Measurements from ENCODE around the genes LRRTM4 and TMSB10.

DNA sequence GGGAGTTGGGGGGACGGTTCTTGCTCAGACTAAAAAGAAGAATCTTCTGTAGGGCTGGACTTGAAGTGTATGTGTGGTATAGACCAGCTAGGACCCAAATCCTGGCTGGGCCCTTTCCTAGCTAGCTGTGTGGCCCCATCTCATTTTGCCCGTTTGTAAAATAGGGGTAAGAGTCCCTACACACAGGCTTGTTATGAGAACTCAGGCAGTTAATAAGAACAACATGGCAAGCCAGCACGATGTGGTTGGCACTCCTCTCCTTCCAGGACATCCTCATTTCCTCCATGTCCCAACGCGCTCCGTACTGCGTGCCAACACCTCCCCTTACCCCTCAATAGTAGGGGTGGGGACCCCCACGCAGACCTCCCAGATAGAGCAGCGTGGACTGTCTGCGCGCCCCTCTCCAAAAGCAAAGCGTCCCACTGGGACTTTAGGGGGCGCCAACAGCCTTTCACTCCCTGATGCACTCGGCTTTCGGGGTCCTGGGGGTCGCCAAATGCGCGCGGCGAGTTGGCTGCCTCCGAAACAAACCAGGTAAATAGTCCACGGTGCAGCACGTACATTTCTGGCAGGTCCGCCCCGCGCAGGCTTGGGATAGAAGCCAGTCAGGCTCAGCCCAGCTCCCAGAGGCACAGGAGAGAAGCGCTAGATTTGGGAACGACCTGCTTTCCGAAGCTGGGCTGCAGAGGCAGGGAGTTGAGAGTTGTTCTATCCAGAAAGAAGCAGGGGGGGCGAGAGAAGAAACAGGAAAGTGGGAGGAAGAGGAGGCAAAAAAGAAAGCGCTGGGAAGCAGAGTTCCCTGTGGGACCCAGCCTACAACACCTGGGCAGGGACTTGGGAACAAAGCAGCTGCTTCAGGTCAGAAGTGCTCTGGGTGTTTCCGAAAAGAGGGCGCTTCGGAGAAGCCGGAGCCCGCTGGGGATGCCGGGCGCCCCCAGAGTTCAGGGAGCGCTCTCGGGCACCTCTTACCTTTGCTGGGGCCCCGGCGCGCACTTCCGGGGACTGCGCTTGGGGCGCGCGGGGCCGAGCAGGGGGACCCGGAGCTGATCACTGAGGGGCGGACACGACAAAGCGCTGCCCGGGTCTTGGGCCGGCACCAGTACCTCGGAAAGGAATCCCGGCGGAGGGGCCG lies 662 bp downstream of the EVA1A start:
- PRO-cap, result no peak
- RAMPAGE, long total RNA, 2 experiments, result no peak in any of the 2 experiments

DNA sequence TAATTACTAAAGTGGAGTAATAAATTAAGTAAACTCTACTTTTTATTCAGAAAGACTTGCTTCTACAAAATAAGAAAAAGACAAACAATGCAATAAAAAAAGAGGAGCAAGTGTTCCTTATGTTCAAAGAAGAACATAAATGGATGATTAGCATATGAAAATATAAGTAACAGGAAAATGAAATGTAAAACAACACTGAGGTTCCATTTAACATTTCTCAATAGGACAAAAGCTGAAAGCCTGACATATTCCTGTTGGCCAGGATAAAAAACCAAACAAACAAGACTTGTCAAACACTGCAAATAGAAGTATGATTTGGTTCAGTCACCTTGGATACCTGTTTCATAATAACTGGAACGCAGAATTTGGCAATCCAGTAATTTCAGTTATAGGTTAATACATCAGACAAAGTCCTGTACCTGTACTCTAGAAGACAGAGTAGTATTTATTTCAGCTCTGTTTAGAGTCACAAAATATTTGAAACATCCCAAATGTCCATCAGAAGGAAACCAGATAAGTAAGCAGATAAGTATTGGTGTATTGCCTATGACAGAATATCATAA lies 16.5 kb upstream of the EVA1A start:
- PRO-cap, result no peak
- RAMPAGE, long total RNA, 2 experiments, result no peak in any of the 2 experiments

GRCh38 chr2:75608249-75608790 lies 38.3 kb upstream of the MRPL19 start:
- PRO-cap, result no peak
- RAMPAGE, long total RNA, 2 experiments, result no peak in any of the 2 experiments

DNA sequence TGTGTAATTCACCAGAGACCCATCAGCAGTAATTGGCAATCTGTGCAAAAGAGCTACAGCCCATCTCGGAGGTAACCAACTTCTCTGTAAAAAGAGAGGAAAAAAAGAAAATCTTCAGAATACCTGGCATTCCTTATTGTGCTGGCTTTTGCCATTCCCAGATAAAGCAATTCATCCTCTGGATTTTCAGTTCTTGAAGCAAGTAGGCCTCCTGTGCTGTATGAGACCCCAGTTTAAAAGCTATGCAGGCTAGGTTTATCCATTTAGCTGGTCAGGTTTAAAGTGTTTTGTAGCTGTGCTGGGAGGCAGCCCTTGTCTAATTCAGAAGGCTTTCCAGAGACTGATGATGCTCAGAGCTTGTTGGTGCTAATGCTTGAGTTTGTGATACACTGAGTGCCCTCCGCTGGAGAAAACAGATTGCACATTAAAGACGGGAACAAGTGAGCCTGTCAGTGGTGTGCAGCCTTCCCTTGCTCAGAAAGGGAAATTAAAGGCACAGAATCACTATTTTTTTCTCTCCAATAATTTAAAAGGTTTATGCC lies at the start of gene LRRTM4:
LRRTM4 (minus strand) TSS at position 391 of the 542 bp plus-strand sequence.
- PRO-cap, result no peak
- RAMPAGE, long total RNA, 2 experiments, result no peak in any of the 2 experiments

DNA sequence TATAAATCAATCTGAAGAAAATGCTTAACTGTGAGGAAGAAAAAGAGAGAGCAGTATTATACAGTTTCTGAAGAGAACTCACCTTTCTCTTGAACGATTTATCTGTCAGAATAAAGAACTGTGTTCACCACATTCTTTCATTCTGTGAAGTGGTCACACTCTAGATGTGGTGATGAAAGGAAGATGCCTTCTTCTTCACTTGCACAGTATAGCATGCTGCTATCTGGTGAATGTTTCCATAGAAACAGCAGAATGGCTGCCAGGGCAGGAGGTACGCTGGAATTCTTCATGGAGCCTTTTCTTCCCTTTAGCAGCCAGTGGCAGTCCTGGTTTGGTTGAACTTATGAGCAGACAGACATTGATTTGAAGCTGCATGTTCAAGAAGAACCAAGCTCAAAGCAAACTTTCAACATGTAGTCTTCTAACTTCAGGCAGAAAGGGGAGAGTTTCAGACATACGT lies 1157.8 kb upstream of the LRRTM1 start:
- PRO-cap, result no peak
- RAMPAGE, long total RNA, 2 experiments, result no peak in any of the 2 experiments

GRCh38 chr2:82140008-82140389 lies 1835.4 kb upstream of the LRRTM1 start:
- PRO-cap, result no peak
- RAMPAGE, long total RNA, 2 experiments, result no peak in any of the 2 experiments

GRCh38 chr2:84823984-84824393 lies 56.9 kb downstream of the TRABD2A start:
- PRO-cap, result no peak
- RAMPAGE, long total RNA, 2 experiments, result no peak in any of the 2 experiments

GRCh38 chr2:84829979-84830625 lies 50.8 kb downstream of the TRABD2A start:
- PRO-cap, result unidirectional peak, plus-strand start at chr2:84830333
- RAMPAGE, long total RNA, 2 experiments, result no peak in any of the 2 experiments

DNA sequence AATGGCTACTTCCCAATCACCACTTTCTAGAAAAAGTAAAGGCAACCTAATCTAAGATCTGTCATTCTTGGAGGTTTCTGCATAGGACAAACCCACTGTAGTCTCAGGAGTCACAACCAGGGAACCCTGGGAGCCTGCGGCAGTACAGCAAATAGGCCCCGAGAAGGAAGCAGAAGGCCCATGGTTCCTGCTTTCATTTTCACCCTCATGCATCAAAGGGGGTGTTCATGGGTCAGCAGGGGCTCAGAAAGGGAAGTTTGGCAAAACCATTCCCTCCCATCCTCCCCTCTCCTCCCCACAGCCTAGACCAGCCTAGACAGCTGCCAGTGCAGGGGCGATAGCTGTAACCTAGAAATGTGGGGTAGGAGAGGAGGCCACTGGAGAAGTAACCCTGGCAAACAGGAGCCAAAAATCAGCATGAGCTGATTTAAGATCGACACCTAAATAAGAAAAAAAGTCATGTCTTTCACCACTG lies 48.0 kb downstream of the TRABD2A start:
- PRO-cap, result no peak
- RAMPAGE, long total RNA, 2 experiments, result no peak in any of the 2 experiments

DNA sequence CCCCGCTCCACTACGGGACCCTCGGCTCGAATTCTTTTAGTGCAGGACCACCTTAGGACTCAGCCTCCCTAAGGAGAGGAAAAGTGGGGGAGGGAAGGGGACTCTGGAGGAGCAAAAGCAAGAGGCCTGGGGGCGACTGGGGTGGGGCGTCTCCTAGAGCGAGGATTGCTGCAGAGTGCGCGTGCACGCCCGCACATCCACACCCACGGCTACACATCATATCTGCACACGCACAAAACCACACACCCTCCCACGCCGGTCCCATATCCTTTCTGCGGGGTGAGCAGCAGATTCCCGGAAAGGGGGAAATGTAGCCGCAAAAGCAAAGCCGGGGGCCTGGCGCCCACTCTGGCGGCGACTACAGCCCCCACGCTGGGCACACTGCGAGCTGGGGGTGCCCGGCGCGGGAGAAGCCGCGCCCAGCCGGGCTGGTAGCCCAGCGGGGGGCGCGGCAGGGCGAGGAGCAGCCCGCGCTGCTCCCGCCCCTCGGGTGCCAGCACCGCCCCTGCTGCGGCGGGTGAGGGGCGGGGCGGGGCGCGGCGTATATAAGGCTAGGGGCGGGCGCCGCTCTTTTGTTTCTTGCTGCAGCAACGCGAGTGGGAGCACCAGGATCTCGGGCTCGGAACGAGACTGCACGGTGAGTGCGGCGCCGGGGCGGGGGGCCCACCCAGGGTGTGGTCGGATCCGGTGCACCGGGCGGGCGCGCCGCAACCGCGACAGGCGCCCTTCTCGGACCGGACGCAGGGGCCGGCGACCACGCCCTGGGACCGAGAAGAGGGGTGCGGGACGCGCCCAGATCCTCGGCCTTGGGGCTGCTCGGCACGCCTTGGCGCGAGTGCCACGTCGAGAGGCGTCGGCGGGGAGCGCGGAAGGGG lies at the start of gene TMSB10:
TMSB10 (plus strand) TSS at position 575 of the 875 bp plus-strand sequence.
- PRO-cap, result bidirectional peak, plus-strand start at position 575 of the sequence, minus-strand start at position 383 of the sequence
- RAMPAGE, long total RNA, 2 experiments, result start-site peak on the plus strand in 2 of 2 experiments, centred at positions 574 to 585 of the sequence, 1,059 to 3,232 reads per replicate

- PRO-cap, result no peak
- RAMPAGE, long total RNA, 2 experiments, result no peak in any of the 2 experiments
Measured at GRCh38 chr2:84985871-84986527, 15.0 kb downstream of the KCMF1 start.

- PRO-cap, result no peak
- RAMPAGE, long total RNA, 2 experiments, result no peak in any of the 2 experiments
Measured at GRCh38 chr2:85237526-85238718, 89.9 kb downstream of the TGOLN2 start.

- PRO-cap, result no peak
- RAMPAGE, long total RNA, 2 experiments, result no peak in any of the 2 experiments
Measured at GRCh38 chr2:85265226-85265623, 62.6 kb downstream of the TGOLN2 start.

- PRO-cap, result no peak
- RAMPAGE, long total RNA, 2 experiments, result no peak in any of the 2 experiments
Measured at GRCh38 chr2:85305024-85305685, 22.6 kb downstream of the TGOLN2 start.

DNA sequence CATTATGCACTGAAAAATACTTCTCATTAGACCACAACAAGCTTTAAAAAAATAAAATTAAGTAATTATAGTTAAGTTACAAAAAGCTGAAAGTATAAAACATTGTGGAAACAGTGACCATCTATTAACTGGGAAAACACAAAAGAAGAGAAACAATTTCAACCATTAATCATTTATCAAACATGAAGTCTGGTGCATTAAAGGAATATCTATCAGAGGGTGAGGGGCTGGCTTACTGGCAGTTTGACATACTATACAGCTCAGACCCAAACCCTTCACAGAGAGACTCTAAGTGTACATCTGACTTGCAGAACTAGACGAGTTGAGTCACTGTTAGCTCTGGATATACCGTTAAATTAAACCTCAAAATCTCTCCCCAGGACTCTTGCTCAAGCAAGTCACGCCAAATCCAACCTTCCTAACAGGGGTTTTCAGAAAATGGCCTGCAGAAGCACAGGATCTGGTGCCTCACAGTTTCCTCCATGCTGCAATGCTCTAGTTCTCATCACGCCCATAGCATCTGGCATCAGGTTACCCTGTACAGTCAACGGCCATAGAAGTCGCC lies 9.6 kb downstream of the TGOLN2 start:
- PRO-cap, result no peak
- RAMPAGE, long total RNA, 2 experiments, result no peak in any of the 2 experiments

- PRO-cap, result no peak
- RAMPAGE, long total RNA, 2 experiments, result no peak in any of the 2 experiments
Measured at GRCh38 chr2:85421818-85422330, 3.4 kb downstream of the SH2D6 start.

DNA sequence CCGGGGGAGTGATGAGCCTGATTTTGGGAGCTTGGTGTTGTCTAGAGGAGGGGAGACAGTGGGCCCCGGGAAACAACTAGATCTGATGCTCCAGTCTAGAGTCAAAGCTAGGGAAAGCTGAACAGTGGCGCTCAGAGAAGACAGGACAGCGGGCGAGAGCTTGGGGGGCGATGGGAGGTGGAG lies 18.7 kb downstream of the SH2D6 start:
- PRO-cap, result no peak
- RAMPAGE, long total RNA, 2 experiments, result no peak in any of the 2 experiments

DNA sequence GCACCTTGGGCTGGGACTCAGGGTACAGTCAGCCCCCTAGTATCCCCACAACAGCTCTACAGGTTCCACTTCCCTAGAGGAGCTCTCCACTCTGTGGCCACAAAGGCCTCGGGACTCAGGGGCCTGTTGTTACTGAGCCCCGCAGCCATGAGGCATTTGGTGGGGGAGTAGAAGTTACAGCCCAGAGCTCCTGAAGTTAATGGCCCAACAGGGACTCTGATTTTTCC lies 19.9 kb downstream of the SH2D6 start:
- PRO-cap, result no peak
- RAMPAGE, long total RNA, 2 experiments, result no peak in any of the 2 experiments

- PRO-cap, result no peak
- RAMPAGE, long total RNA, 2 experiments, result no peak in any of the 2 experiments
Measured at GRCh38 chr2:85543085-85543976, 4.4 kb downstream of the MAT2A start.

DNA sequence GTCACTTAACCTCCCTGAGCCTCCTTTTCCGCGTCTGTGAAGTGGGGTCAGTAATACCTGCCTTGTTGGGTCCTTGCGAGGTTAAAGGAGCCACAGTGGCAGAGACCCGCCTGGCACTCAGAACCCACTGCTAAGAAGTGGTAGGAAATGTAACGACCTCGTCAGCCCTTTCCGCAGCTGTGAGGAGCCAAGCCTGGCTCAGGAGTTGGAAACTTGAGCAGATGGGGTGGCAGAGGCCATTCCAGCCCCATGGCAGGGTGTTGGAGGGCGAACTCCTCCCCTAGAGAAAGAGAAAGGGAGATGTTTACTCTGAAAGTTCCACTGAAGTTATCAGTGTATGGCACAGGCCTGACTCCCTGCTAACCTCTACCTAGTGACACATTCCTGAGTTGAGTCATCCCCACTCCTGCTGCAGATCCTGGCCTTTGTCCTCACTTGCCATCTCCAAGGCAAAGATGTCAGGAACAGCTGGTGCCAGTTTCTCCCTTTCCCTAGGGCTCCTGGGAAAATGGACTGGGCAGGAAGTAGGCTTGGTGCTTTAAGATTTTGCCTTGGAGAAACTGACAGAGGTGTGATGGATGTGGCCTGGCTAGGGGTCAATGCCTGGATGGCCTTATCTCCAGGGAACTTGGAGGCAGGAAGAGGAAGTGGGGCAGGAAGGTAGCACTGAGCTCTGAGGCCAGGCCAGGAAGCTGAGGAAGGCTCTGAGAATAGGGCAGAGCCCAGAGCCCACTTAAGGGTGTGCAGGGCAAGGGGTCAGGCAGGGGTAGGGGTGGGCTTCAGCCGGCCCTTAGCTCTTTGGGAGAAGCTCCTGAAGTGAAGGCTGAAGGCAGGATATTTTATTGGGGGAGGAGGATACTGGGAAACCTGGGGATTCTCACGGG lies 835 bp downstream of the VAMP5 start:
- PRO-cap, result bidirectional peak, plus-strand start at position 452 of the sequence, minus-strand start at position 332 of the sequence
- RAMPAGE, long total RNA, 2 experiments, result no peak in any of the 2 experiments